AG08470 (cell line): Measurements from ENCODE around the genes C17orf97 and NXN.

DNA sequence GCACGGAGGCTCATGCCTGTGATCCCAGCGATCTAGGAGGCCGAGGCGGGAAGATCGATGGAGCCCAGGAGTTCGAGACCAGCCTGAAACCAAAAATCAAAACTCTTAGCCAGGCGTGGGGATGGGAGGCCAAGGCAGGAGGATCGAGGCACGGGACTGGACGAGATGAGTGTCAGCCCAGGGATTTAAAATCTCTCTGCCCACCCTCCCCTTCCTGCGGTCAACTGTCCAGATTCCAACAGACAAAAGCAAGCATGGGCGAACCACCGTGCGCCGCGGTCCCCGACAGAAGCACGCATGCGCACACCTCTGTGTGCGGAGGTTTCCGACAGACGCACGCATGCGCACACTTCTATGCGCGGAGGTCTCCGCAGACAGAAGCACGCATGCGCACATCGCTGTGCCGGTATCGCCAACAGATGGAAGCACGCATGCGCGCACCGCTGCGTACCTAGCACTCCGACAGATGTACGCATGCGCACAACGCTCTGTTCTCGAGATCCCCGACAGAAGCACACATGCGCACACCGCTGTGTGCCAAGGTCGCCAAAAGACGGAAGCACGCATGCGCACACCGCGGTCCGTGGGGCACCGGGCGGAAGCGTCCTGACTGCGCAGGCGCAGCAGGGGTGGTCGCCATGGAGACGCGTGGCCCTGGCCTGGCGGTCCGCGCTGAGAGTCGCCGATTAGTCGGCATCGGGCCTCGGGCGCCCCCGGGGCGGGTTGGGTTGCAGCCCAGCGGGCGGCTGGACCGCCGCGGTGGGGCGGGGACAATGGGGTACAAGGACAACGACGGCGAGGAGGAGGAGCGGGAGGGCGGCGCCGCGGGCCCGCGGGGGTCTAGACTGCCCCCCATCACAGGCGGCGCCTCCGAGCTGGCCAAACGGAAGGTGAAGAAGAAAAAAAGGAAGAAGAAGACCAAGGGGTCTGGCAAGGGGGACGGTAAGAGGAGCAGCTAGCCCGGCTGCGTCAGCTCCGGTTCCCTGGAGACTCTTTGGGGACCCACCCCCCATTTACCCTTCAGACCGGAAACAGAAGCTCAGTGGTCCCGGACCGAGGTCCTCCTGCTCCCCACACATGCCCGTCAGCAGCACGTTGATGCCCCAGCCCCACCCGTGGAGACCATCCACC is at the start of gene C17orf97:
Gene C17orf97 (plus strand): TSS at position 621 of the 1,131 bp plus-strand sequence.
- RRBS, result no CpG with 5 or more reads among the region's 101 CpGs

GRCh38 chr17:413891-414729 is 4.0 kb downstream of the C17orf97 start:
- RRBS, result no CpG with 5 or more reads among the region's 24 CpGs

DNA sequence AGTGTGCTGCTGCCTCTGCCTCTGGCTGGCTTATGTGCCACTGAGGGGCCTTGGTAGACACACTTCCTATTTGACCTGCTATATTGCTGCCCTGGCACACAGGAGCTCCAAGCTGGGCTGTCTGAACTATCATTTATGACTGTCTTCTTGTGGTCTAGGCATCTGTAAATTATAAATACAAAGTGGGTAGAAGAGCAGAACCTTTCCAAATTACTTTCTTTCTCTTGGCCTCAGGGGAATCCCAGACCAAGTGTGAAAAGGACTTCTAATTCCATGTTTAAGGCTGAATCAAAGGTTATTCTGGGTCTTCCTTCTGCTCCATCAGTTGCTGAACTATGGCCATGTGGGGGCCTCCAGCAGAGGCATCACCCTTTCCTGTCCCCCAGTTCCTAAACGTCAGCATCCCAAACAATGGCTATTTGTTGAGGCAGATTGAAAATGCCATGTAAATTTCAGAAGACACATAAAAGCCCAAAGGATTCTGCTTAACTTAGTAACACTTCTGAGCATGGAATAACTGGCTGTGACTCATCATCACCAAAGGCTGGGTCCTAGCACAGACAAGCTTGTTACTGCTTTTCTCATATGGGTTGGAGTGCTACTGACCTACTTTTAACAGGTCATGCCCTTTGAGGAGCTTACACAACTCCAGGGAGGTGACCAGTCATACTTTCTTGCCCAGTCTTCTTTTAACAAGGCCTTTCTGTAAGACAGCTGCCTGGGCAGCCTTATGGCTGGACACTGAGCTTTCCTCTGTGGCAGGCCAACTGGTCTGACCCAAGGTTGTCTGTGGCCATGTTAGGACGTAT is 149.6 kb downstream of the C17orf97 start:
- RRBS, result no CpG with 5 or more reads among the region's 2 CpGs

- RRBS, result no CpG with 5 or more reads among the region's 7 CpGs
Measured at GRCh38 chr17:615151-615726, 99.4 kb downstream of the VPS53 start.

DNA sequence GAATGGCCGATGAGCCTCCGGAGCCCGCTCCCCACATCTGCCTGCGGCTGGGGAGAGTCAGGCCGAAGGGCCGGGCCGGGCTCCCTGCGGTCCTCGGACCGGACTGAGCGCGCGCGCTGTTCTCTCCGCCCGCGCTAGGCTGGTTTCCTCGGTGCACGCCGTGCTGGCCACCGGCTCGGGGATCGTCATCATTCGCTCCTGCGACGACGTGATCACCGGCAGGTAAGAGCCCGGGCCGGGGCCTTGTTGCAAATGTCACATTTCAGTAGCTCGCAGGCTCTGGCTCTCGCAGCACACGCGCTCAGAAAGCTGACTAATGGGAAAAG is 527 bp downstream of the TLCD3A start:
- RRBS, result 3% methylated on average over 9 of the region's 34 CpGs

GRCh38 chr17:733286-733661 is 878 bp downstream of the TLCD3A start:
- RRBS, result no CpG with 5 or more reads among the region's 13 CpGs

DNA sequence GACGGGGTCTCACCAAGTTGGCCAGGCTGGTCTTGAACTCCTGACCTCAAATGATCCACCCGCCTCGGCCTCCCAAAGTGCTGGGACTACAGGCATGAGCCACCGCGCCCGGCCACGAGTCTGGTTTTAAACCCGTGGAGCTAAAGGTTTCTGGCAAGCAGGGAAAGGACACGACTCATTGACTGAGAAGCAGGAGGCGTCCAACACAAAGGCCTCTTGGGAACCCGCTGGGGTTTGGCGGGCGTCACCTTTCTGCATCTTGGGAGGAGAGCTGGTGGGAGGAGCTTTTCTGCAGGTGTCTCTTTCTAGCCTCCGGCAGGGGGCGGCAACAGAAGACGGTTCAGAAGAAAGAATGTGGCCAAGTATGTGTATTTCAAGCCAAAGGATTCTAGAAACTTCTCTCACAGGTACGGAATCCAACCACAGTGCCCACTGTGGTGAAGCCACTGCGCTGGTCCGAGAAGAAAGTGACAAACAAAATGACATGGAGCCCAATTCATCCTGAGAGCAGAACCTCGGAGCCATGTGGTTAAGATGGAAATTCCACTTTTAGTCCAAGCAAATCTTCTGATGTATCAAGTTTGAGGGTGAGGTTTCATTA is 97.4 kb downstream of the MRM3 start:
- RRBS, result no CpG with 5 or more reads among the region's 20 CpGs

- RRBS, result no CpG with 5 or more reads among the region's 7 CpGs
Measured at GRCh38 chr17:910734-911238, 68.8 kb downstream of the NXN start.

- RRBS, result 62% methylated on average over 10 of the region's 13 CpGs
Measured at GRCh38 chr17:948627-948823, 31.1 kb downstream of the NXN start.

DNA sequence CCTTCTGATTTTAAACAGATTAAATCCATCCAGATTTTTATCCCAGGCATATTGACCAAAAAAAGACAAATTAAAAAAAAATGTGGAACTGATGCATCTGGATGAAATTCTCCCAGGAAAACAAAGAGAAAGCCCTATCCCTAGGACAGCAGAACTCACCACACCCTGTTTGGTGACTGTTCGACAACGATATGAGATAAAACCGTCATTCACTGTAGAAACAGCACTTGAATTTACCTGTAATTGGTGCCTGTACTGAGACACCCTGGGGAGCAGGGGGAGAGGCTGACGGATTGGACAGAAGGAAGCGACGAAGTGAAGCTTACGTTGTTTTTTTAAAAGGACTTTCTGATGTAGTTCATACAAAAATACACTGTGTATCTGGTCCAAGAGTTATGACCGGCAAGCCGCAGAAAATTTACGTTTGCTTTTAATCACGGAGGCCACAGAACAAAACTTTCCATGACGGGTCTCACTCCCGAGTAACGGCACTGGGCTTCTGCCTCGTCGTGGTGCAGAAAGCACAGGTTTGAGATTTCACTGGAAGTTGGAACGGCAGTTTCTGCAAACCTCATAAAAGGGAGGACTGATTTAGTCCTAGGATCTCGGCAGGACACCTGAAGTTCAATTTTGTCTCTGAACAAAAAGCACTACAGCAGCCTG is 9.7 kb downstream of the NXN start:
- RRBS, result no CpG with 5 or more reads among the region's 18 CpGs

GRCh38 chr17:979143-980540 is at the start of gene NXN:
TSS of gene NXN (minus strand) at chr17:979776.
- RRBS, result 5% methylated on average over 27 of the region's 150 CpGs

DNA sequence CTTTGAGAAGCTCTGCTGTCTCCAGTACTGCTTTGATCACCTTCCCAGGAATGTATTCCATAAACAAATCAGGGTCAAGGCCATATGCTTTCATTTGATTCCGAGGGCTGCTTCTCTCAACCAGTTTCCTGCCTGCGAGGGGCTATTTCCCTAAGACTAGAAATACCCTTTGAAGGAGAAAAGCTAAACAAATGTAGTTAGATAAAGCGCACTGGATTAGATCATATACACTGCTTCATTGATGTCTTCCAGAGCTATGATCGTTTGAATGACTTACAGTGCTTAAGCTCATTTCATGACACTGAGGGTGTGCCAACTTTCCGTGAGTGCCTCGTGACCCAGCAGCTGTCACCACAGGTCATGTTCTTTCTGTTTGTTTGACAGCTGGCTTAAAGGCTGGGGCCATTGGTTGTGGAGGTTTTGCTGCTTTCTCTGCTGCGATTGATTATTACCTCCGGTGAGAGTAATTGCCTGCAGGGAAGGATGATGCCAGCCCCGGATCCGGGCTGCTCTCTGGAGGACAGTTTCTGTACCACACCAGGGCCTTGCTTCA is 3.8 kb downstream of the TIMM22 start:
- RRBS, result 20% methylated on average over 1 of the region's 10 CpGs

DNA sequence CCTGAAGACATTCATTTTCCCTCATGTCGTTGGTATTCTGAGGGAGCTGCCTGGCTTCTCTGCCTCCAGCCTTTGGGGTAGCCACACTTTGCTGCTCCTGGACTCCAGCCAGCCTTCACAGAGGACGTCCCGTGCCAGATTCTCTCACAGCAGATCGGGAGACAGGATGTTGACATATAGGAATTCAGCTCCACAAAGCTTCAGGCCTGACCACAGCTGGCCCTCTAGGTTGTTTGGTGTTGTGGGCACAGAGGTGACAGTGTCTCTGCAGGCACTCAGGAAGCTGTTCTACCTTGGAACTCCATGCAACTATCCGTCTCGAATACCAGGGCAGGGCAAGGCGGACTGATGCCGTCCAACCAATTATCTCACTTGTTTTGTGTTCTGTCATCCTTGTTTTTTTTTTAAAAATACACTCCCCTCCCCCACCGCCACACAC is 4.3 kb downstream of the TIMM22 start:
- RRBS, result no CpG with 5 or more reads among the region's 9 CpGs

- RRBS, result 14% methylated on average over 25 of the region's 56 CpGs
Measured at GRCh38 chr17:1031566-1032171, 34.7 kb downstream of the TIMM22 start.

DNA sequence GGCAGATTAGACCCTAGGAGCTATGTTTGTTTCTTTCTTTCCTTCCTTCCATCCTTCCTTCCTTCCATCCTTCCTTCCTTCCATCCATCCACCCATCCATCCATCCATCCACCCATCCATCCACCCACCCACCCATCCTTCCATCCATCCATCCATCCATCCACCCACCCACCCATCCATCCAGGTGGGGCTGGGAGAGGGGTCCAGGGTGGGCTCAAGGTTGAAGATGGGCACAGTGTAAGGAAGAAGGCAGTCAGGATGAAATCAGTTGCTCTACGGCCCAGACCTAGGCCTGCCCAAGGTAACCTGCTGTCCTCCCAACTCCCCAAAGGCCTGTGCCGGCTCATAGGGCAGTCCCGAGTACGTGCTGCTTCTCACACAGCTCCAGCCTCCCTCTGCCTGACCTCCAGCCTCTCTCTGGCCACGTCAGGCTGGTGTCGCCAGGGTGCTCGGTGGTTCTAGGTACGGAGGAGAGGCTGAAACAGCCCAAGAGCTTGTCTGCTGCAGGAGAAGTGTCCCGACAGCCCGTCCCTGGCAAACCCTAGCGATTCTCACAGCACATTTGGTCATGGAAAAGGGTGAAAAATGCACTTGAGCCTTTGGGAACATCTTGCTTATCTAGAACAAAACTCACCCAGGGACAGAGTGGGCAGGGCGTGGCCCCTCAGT is 40.2 kb downstream of the TIMM22 start:
- RRBS, result no CpG with 5 or more reads among the region's 12 CpGs

DNA sequence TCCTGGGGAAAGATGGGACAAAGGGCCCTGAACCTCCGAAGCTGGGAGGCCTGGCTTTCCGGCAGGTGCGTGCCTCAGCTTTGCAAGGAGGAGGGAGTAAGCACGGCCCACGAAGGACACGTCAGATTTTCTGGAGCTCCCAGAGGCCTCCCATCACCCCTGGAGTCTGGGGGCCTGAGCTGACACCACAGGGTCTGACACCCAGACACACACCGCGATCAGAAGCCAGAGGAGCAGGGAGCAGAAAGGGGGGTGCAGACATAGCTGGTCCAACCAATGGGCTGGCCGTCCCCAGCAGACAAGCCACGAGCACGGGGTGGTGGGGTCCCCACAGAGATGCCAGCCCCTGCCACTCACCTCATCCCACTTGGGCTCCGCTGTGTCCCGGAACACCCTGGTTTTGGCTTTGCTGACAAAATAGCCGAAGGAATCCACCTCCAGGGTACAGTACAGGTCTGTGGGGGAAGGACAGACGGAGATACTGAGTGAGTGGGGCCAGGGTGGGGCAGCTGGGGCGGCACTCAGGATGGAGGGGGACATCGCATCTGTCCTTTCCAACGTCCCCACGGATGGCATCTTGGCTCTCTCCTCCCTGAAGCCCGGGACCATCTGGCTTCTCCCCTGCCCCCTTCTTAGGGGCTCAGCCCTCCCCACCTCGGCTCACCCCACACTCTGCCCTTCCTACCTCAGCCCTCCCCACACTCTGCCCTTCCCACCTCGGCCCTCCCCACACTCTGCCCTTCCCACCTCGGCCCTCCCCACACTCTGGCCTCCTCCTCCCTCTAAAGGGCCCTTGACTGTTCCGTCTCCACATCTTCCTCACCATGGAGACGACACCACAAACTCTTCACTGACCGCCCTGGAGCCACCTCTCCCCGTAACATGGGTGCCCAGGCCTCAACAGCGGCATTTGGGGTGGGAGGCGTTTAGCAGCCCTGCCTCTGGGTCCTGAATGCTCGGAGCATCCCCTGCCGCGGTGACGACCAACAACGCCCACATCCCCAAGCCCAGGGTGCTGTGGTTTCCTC is 53.6 kb downstream of the TIMM22 start:
- RRBS, result no CpG with 5 or more reads among the region's 34 CpGs

DNA sequence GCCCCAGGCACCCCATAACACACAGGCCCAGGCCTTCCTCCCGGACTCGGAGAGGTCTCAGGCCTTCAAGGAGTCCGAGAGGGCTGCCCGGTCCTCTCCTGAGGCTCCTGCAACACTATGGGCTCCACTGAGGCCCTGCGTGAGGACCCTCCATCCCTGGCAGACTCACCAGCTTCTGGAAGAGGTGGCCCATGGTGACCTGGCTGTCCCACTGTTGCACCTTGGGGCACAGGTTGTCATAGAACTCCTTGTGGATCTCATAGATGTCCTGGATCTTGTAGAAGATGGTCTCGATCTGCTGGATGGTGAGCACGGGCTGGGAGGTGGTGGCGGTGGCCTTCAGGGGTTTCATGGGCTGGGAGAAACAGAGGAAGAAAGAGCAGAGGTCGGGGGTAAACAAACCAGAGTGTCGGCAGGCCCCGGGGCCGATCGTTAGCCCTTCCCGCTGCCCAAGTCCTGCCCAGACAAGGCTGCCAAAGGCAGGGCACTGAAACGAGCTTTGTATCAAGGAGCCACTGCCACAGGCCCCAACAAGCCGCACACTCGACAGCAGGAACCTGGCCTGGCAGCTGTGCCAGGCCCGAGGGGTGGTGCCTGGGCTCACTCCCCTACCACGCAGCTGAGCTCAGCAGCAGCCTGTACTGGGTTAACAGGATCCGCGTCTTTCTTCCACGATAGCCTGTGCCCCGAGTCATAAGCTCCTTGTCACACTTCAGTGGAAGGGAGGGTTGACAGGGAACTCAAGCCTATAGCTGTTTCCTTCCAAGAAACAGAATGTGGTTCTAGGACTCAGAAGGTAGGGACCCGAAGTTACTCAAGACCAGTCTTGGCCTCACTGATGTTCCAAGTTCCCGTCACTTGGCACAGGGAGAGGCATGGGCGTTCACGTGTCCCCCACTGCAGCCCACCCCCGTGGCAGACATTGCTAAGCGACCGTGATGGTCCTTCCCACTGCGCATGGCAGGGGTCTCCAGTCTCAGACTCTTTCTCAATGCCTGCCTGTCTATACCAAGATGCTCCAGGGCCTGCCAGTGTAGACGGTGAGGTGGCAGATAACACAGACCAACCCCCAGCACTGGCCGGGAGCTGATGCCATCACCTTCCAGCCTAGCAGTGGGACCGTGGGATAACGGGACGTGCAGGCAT is 87.9 kb downstream of the ABR start:
- RRBS, result 97% methylated on average over 4 of the region's 36 CpGs

GRCh38 chr17:1109528-1109959 is 70.2 kb downstream of the ABR start:
- RRBS, result 4% methylated on average over 9 of the region's 34 CpGs

GRCh38 chr17:1110581-1111222 is 69.1 kb downstream of the ABR start:
- RRBS, result no CpG with 5 or more reads among the region's 14 CpGs

DNA sequence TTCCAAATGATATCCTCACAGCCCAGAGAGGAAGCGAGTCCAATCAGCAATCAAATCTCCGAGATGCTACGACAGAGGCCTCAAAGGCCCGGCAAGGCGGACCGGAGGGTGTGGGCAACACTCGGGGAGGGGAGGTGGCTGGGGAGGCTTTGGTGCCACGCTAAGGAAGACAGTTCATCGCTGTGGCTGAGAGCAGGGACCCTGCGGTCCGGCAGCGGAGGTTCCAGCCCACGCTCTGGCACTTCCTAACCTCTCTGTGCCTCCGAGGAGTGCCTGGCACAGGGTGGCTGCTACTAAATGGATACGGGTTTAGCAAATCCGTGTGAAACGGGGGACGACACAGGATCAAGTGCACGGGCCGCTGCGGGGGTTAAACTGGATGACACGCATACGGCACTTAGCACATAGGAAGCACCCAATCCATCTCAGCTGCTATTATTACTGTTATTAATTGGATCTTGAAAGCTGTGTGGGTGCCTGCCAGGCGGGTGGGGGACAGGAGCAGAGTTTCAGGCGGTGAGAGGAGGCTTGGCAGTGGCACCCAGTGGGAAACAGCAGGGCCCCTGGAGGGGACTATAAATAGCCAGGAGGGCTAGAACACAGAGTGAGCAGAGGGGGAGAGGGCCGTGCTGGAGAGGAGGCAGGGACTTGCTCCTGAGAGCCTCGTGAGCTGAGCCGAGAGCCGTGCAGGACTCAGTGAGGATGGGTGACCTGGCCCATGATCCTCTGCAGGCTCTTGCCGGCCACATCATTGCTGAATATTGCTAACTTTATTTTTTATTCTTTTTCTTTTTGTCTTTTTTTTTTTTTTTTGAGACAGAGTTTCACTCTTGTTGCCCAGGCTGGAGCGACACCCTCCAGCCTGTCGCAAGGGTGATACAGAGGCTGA is 45.0 kb downstream of the ABR start:
- RRBS, result 46% methylated on average over 4 of the region's 32 CpGs